RPMI7951 (cell line): Measurements from ENCODE around the gene KMT2C.

DNA sequence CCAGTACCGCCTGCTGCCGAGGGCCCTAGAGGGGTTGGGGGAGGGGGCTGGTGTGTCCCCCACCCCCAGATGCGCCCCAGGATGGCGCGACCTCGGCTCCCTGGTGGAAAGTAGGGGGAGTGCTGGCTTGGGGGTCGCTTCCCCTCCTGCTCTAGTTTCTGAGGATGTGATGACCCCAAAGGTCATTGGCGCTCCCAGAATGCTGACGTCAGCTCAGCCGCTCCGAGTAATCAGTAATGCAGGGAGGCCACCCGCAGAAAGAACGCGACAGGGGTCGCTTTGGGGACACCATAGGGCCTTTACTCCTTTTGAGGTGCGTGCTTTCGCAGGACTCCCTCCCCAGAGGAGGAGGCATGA lies 1.1 kb upstream of the PRKAG2 start:
- RAMPAGE, long total RNA: no peak

DNA sequence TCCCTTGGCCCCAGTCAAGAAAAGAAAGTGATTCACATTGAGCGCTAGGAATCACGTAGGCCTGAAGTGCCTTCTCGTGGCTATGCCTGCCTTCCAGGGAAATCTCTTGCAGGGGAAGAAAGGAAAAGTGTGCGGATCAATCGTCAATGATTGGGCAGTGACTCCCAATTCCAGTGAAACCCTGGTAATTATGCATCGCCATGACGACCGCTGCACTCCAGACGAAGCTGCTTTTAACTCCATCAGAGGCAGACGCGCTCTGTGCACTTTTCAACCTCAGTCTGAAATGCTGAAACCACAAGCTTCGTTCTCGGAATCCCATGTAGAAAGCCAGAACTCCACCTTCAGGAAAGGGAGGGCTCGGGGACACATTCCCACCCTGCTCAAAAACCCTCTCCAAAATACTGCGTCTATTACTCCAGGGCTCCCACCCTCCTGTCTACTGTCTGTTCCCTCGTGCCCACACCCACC lies 24.1 kb upstream of the PRKAG2 start:
- RAMPAGE, long total RNA: no peak

DNA sequence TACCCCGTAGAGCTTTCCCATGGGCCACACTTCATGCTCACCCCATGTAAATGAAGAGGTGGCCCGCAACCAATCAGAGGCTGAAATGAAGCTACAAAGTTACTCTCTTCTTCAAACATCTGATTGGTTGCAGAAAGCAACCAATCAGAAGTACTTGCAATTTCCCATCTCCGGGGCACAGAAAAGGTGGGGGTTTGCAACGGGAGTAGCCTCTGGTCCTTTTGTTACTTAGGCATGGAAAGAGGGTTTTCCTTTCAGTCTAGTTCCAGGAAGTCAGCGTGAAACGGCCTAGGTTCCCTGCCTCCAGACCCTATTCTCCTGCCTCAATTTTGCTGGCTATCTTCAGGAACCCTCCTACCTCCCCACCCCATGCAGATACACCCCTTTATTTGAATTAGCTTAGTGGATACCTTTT lies 15.1 kb upstream of the GALNTL5 start:
- RAMPAGE, long total RNA: no peak

DNA sequence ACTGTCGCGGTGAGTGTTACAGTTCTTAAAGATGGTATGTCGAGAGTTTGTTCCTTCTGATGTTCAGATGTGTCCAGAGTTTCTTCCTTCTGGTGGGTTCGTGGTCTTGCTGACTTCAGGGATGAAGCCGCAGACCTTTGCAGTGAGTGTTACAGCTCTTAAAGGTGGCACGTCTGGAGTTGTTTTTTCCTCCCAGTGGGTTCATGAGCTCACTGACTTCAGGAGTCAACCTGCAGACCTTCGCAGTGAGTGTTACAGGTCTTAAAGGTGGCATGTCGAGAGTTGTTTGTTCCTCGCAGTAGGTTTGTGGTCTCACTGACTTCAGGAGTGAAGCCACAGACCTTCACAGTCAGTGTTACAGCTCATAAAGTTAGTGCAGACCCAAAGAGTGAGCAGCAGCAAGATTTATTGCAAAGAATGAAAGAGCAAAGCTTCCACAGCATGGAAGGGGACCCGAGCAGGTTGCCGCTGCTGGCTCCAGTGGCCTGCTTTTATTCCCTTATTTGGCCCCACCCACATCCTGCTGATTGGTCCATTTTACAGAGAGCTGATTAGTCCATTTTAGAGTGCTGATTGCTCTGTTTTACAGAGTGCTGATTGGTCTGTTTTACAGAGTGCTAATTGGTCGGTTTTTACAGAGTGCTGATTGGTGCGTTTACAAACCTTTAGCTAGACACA lies 2.4 kb downstream of the GALNT11 start:
- RAMPAGE, long total RNA: no peak

DNA sequence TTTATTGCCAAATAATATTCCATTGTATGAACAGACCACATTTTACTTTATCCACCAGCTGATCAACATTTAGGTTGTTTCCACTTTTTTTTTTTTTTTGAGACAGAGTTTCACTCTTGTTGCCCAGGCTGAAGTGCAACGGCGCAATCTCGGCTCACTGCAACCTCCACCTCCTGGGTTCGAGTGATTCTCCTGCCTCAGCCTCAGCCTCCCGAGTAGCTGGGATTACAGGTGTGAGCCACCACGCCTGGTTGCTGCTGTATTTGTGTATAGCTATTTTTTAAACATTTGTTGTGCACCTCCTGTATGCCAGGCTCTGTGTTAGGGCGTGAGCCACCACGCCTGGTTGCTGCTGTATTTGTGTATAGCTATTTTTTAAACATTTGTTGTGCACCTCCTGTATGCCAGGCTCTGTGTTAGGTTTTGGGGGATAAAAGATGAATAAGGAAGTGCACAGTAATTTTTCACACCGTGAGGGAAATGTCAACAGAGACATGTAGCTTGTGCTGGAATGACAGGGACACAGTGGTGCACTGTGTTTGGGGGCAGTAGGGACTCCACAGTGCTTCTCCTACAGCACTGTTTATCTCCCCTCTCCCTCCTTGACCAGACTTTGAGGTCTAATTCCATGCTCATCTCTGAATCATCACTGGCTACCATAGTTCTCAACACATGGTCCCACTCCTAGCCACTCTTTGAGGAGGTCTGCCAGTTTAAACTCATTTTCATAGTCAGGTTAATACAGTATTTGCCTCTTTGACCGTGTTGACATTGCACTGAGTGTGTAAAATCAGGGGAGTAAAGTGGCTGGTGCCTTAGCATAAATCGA lies 89.2 kb downstream of the GALNT11 start:
- RAMPAGE, long total RNA: no peak

DNA sequence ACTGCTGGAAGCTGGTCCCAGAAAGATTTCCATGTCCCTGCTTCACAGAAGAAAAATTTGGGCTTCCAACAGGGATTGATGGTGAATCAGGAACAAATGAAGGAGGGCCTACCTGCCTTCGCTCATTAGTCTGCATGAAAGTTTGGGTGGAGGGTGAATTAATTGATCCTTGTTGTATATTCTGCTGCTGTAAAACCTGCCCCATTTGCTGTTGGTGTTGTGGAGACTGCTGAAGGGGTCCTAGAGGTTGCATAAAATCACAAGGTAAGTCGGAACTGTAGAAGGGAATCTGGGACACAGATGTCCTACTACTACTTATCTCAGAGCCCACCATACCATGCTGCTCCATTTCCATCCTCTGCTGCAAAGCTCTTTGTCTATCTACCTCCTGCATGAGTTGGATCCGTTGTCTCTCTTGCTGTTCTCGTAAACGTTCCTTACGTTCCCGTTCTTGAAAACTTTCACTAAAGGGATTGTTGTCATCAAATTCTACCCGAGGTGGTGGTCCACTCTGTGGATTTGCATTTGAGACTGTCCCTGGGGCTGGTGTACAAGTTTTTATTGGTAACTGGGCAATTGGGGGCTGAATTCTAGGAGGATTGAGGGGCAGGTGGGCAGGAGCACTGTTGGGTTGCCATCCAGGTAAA lies 137.6 kb downstream of the GALNT11 start:
- RAMPAGE, long total RNA: no peak

GRCh38 chr7:152166999-152167590 lies 141.6 kb downstream of the GALNT11 start:
- RAMPAGE, long total RNA: no peak

GRCh38 chr7:152434149-152434822 lies 1.5 kb downstream of the KMT2C start:
- RAMPAGE, long total RNA: no peak

GRCh38 chr7:152435319-152436239 lies at the start of gene KMT2C:
Gene KMT2C (minus strand): TSS chr7:152436003.
- RAMPAGE, long total RNA: no peak

- RAMPAGE, long total RNA: no peak
Measured at GRCh38 chr7:152463520-152463892, 27.7 kb upstream of the KMT2C start.

GRCh38 chr7:153406892-153407578 lies 645.2 kb upstream of the DPP6 start:
- RAMPAGE, long total RNA: no peak

DNA sequence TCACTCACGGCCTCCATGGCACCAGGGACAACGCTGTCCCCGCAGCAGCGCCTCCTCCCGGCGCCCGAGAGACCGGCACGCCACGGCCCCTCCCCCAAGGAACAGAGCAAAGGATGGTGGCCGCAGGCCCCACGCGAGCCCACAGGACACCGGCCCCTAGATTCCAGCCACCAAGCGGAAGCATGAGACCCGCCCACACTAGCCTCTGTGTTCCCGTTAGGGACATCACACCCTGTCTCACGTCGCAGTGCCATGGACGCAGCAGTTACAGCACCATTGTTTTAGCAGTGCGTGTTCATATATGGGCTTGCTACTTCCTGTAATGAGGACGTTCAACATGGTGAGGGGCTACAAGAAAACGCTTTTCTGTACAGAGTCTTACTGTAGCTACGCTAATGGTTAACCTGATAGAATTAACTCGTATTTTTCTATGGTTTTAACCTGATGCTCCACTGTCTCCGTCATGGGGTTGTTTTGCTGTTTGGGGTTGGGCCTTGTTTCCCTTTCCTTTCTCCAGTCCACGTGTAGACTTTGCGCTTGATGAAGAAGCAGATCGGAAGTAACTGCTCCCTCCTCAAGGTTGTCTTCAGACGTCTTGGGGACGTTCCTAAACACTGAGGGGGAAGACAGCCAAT lies 110.1 kb downstream of the PAXIP1 start:
- RAMPAGE, long total RNA: no peak

- RAMPAGE, long total RNA: no peak
Measured at GRCh38 chr7:154929029-154929265, 74.0 kb downstream of the PAXIP1 start.

- RAMPAGE, long total RNA: no peak
Measured at GRCh38 chr7:154960055-154960261, 43.0 kb downstream of the PAXIP1 start.

GRCh38 chr7:155206147-155207286 lies 91.2 kb upstream of the INSIG1 start:
- RAMPAGE, long total RNA: no peak

GRCh38 chr7:155226135-155226588 lies 71.5 kb upstream of the INSIG1 start:
- RAMPAGE, long total RNA: no peak

DNA sequence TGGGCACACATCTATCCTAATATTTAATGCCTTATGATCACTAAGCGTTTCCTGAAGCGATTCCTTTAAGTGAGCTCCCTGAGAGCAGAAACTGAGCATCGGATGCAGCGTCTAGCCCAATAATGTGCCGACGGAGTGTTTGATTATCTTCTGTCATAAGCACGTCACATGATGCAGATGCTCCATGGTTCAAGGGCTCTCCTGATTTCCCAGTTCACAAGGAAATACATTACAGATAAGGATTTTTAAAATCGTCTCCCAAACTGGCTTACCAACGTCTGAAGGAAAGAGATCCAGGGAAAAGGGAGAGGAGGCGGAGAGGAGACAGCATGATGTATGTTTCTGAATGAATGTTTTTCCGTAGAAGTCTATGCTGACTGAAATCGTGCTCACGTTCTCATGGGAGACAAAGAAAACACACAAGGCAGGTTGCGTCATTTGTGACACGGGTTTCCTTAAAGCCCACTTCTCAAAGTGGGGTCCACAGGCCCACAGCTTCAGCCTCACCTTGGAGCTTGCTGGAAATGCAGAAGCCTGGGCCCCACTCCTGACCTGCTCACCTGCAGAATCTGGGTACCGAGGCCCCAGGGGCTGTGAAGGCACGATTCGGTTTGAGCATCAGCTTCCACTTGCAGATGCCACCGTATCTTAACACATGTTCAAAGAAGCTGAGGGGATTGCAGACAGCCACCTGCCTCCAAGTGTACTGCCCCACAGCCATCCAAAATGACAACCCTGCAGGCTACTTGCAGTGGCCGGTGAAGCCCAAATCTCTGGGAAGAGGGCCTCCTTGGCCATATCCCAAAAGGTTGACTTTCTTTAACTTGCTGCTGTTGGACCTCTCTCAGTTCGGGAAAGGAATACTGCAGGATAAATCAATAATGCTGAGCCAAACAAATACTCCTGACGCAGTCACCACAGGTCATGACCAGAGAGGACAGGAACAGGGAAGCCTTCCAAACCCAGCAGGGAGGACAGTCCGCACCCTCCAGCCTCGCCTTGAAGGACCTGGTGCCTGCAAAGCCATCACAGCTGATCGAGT lies 21.3 kb upstream of the INSIG1 start:
- RAMPAGE, long total RNA: no peak

DNA sequence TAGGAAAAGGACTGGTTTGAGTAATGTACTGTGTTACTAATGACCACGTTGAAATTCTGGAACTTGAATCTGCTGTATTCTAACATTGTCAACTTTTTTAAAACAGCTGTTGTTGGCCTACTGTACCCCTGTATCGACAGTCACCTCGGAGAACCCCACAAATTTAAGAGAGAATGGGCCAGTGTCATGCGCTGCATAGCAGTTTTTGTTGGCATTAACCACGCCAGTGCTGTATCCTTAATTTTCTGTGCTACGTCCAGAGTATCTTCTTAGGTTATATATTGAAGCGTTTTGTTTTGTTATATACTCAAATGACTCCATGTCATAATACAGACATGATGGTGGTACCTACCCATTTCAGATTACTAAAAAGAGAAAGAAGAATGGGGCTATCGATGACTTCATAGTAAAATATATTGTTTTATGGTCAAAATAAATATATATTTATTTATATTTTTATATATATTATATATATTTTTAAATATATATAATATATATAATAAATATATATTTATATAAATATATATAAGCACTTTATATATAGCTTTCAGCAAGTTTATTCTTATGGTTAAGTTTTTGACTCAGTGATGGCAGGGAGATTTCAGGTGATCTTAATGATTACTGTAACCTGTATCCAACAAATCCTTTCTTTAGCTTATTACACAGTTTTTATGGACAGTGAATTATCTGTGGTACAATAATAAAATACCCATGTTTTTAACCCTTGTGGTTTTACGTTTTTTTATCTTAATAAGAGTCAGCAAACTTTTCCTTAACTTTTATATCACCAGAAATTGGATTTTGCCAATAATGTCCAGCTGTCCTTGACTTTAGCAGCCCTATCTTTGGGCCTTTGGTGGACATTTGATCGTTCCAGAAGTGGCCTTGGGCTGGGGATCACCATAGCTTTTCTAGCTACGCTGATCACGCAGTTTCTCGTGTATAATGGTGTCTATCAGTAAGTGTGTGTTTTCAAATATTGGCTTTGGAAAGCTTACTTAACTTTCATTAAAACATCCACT lies 4.1 kb downstream of the INSIG1 start:
- RAMPAGE, long total RNA: no peak

DNA sequence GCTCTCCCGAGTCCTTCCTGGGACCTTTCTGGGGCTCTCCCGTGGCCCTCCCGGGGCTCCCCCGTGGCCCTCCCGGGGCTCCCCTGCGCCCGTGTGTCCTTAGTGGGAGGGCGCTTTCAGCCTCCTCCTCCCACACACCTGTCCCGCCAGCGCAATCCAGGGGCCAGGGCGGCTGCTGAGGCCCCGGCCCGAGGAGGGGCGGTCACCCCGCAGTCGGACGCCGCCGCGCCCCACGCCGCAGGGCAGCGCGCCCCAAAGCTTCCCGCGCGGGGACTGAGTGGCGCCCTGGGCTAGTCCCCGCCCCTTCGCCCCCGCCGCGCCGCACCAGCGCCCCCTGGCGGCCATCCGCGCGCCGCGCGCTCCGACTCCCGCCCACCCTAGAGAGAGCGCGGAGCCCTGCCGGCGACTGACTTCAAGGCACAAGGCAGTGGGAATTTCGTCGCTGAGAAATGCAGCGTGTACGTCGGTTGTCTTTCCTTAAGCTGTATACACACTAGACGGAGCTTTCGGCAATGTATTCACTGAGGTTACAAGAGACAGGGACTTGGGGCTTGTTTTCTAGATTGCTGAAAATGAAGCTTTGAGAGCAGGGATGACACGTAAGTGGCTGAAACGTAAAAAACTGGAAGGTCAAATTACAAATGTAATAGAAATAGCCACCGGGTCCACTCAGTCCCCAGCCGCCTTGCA lies 47.2 kb downstream of the INSIG1 start:
- RAMPAGE, long total RNA: no peak

DNA sequence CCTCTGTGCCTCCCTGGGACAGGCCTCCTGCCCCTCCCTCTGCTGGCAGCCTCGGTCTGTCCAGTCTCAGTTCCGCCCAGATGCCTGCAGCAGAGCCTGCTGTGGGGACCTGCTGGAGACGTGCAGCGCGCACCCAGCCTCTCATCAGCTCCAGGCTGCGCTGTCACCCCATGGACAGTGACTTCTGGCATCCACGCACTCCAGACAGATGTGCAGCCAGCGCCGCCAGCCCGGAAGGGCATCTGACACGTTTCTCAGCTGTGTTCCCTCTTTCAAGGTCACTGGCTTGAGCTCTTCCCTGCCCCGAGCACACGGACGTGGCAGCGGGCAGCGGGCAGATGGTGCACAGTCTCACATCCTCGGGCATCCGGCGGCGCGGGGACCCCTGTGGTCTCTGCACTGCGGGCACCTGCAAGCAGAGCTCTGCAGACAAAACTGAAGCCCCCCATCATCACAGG lies 60.7 kb downstream of the INSIG1 start:
- RAMPAGE, long total RNA: no peak